SK-N-MC (cell line): ENCODE data around the gene DYNC1H1.

- RRBS, result no CpG with 5 or more reads among the region's 8 CpGs
Observed at GRCh38 chr14:101767317-101768137, 6.0 kb downstream of the PPP2R5C start.

DNA sequence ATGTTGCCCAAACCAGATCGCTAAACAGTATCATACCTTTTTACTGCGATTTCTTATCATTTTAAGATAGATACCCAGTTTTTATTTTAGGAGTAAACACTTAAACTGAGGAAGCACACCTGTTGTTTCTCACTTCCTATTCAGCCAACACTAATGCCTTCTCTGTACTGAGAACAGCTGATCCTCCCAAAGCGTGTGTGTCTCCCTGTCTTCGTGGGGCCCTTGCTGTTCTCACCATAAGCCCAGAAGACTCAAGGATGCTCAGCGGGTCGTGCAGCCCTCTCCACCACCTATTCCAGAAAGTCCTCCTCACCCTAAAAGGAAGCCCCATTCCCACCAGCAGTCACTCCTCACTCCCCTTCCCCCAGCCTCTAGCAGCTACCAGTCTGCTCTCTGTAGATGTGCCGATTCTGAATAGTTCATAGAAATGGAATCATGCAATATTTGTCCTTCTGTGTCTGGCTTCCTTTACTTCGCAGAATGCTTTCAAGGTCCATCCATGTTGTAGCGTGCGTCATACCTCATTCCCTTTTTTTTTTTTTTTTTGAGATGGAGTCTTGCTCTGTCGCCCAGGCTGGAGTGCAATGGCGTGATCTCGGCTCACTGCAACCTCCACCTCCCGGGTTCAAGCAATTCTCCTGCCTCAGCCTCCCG is 15.0 kb downstream of the PPP2R5C start:
- RRBS, result no CpG with 5 or more reads among the region's 15 CpGs

DNA sequence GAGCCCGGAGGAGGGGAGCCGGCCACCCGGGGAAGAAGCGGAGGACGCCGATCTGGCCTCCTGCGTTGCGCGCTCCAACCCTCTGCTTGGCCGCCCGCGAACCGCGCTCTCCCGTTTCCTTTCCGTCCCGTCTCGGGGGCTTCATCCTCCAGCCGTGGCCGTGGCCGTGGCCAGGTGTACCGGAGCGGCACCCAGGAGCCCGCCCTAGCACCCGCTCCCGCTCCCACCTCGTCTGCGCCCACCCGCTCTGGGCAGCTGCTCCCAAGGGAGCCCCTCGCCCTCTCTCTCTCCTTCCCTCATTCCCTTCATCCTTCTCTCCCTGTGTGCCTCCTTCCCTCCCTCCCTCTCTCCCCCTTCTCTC is 20.2 kb downstream of the PPP2R5C start:
- RRBS, result no CpG with 5 or more reads among the region's 30 CpGs

DNA sequence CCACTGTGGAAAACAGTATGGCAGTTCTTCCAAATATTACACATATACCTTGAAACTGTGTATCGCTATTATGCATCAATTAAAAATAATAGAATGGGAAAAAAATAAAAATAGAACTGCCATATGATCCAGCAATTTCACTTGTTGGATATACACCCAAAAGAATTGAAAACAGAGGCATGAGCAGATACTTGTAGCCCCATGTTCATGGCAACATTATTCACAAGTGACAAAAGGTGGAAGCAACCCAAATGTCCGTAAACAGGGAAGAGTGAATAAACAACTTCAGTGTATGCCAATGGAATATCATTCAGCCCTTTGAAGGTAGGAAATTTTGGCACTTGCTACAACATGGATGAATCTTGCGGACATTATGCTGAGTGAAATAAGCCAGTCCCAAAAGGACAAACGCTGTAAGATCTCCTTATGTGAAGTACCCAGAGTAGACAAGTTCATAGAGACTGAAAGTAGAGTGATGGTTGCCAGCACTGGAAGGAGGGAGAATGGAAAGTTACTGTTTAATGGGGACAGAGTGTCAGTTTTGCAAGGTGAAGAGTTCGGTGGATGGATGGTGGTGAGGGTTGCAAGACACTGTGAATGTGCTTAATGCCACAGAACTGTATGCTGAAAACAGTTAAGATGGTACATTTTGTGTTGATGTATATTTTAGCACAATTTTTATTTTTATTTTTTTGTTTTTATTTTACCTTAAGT is 44.1 kb downstream of the PPP2R5C start:
- RRBS, result no CpG with 5 or more reads among the region's 5 CpGs

DNA sequence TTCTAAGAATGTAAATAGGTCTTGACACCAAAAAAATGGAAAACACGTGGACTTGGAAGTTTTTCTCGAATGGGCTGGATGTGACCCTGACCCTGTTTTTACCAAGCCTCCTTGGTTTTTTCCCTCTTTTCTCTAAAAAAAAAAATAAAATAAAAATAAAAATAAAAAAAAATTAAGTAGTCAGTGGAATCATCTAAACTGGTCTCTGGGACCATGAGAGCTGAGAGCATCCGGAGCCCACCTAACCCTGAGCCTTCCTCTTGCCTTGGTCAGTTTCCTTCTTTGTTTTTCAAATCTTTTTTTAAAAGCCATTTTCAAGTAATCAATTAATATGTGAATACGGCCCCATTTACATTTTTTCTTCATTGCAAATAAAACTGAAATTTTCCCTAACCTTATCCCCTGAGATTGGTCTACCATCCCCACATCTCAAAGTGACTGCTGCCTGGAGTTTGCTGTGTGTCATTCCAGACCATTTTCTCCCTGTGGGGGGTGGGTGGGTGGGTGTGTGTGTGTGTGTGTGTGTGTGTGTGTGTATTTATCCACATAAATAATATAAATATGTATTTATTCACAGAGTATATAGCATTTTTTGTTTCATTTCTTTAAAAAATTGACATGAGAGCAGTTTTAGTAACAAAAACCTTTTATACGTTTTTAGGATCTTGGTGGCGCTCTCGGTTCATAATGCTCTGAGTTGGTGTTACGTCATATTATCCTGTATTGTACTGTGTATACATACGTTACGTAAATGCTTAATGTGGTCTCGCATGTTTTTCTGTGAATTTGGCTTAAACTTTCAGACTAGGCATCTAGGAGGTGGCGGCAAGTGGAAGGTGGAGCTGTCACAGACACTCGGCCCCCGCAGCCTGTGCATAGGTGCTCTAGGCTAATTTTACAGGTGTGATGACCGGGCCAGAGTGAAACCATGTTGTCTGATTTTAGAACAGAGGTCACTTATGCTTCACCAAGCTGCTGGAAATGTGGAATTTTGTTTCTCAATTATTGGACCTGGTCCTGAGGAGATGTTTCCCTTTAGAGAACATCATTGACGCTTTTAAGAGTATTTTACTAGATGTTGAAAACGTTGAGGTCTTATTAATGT is 59.8 kb downstream of the PPP2R5C start:
- RRBS, result no CpG with 5 or more reads among the region's 17 CpGs

DNA sequence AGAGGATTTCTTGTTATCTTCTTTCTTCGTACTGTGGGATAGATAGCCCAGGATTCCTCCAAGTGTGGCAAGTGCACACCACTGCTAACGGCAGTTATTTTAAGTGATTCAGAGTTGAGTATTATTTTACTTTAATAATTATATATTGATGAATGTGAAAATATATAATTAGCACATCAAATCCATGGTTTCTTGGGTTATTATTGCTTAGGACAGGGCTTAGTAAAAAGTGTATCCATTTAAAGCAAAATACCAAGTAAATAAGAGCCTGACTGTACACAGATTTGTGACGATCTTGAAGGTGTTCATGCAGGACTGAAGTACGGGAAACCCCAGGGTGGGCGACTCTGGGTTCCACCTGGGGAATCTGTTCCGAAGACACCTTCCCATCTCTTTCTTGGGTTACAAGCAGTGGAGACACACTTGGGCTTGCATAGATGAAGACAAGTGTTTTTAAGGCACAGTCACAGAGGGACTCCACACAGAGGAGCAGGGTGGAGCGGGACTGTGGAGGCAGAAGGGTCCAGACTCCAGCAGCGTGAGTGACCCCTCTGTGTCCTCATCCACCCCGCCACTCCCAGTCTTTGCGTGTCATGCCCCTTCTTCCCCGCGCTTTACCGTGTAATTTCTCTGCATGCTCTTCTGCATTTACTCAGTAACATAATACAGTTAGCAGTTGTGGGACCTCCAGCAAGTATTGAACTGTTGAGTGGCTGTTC is 70.9 kb downstream of the PPP2R5C start:
- RRBS, result no CpG with 5 or more reads among the region's 13 CpGs

DNA sequence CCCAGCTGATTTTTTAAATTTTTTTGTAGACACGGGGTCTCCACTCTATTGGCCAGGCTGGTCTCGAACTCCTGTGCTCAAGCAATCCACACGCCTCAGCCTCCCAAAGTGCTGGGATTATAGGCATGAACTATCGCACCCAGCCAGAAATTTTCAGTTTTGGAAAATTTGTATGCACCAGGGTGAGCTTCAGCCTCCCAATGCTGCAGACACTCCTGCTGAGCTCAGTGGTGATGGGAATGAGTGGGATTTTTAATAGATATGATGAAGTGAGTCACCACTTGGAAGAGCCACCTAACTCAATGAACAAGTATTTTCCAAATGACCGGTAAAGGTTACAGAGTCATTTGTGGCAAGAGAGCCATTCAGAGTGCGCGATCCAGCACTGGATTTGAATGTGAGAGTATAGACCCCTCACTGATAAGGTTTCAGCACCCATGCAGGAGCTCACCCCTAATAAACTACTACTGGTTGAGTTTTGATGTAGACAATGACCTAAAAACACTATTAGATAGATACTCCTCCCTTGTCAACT is 100.6 kb downstream of the PPP2R5C start:
- RRBS, result no CpG with 5 or more reads among the region's 7 CpGs

DNA sequence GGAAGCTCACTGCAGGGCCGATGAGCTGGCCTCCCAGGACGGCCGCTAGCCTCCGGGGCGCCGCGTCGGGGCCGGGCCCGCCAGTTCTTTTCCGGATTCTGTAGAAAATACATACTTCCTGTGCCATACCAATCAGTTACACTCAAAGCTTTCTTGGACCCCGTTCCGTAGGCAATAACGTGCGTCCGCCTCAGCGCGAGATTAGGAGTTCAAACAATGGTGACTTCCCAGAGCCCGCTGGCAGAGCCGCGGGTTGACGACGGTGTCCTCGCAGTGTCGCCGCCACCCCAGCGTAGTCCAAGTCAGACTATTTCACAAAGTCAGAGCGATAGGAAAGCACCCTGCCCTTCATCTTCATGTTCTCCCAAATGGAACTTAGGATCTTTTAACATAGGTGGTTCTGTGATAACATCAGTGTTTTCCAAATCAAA is 39.1 kb upstream of the DYNC1H1 start:
- RRBS, result no CpG with 5 or more reads among the region's 28 CpGs

DNA sequence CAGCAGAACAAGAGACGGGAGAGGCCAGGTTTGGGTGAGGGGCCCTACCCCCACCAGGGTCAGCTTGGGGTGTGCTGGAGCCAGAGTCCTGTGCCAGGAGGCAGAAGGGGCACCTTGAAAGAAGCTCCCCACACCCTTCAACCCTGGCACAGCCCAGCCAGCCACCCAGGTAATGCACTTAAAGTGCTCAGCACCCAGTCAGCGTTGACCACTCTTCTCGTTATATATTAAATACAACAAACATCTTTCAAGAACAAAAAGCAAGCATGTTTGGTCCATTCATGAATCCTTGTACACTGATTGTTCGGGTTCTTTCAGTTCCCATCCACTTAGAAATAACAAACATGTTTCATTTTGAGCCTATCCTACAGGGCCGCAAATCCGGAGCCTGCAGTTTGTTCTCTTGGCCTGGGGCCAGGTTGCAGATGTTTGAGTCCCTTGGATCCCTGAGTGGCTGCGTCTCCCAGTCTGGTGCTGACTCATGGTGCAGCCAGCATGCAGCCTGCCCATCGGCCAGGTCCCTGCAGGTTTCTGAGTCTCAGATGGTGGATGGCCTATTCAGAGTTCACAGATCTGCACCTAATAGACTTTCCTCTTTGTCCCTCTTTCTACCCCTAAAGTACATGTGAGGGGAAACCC is 2.0 kb upstream of the DYNC1H1 start:
- RRBS, result no CpG with 5 or more reads among the region's 8 CpGs

- RRBS, result 5% methylated on average over 50 of the region's 129 CpGs
Observed at GRCh38 chr14:101964052-101965214, at the start of gene DYNC1H1. Gene DYNC1H1 (plus strand): TSS chr14:101964573.

DNA sequence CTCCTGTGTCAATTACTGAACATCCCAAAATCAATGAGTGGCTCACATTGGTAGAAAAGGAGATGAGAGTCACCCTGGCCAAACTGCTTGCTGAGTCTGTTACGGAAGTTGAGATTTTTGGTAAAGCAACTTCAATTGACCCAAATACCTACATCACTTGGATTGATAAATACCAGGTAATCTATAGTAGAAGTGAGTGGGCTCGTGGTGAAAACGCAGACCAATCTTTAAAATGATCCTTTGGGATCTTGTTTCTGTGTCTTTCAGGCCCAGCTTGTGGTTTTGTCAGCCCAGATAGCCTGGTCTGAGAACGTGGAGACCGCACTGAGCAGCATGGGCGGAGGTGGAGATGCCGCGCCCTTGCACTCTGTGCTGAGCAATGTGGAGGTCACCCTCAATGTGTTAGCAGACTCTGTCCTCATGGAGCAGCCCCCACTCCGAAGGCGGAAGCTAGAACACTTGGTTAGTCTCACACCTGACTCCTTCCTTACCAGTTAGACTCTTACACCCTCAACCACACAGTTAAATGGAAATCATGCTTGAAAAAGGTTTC is 40.5 kb downstream of the DYNC1H1 start:
- RRBS, result no CpG with 5 or more reads among the region's 10 CpGs

- RRBS, result no CpG with 5 or more reads among the region's 13 CpGs
Observed at GRCh38 chr14:102063050-102063507, 23.8 kb downstream of the HSP90AA1 start.

- RRBS, result 90% methylated on average over 2 of the region's 27 CpGs
Observed at GRCh38 chr14:102235113-102235852, 69.7 kb downstream of the MOK start.

DNA sequence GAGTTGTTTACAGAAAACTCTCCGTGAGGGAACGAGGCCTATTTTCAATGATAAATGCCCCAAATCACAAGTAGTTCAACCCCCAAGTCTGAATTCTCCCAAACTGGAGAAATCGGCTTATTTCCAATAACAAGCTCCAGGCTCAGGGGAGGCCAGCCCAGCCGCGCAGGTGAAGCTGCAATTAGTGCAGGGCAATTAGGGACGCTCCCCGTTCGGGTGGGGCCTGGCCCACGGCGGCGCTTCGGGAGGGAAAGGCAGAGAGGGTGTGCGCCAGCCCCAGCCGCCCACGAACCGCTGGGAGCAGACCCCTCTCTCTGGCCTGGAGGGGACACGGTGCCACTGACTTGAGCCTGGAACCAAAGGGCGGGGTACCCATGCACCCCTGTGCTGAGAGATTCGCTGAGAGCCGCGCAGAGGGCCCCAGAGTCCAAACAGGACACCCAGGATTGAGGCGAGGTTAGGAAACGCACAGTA is 14.2 kb upstream of the ANKRD9 start:
- RRBS, result no CpG with 5 or more reads among the region's 23 CpGs

DNA sequence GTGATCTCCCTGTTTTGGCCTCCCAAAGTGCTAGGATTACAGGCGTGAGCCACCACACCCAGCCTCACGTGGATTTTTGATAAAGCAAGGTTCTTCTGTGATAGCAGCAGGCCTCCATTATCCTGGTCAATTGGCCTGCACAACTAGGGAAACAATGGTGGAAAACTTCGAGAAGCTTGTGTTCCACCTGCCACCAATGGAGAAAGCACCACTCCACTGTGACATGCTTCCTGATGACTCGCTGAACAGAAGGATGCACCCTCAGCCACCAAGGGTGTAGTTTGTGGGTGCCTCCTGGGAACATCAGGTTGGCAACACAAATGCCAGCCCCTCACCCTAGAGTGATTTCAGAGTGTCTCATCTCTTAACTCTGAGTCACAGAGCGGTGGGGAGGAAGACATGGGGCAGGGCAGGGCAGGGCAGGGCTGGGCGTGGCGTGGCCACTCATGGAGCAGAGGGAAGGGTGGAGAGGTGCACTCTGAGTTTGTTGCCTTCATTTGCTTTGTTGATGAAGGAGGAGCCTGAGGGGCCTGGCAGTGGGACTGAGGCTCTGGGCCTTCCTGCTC is 17.8 kb upstream of the ANKRD9 start:
- RRBS, result no CpG with 5 or more reads among the region's 7 CpGs

DNA sequence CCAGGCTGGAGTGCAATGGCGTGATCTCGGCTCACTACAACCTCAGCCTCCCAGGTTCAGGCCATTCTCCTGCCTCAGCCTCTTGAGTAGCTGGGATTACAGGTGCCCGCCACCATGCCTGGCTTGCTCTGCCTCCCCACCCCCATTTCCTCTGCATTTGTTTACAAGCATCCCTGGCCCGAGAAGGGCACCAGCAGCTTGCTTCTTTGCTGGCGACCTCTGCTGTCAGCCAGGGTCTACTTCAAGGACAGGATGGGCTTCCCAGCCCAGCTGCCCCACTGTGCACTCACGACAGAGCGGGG is 4.1 kb upstream of the TRAF3 start:
- RRBS, result no CpG with 5 or more reads among the region's 7 CpGs

- RRBS, result no CpG with 5 or more reads among the region's 4 CpGs
Observed at GRCh38 chr14:102901675-102902037, 20.8 kb upstream of the AMN start.

DNA sequence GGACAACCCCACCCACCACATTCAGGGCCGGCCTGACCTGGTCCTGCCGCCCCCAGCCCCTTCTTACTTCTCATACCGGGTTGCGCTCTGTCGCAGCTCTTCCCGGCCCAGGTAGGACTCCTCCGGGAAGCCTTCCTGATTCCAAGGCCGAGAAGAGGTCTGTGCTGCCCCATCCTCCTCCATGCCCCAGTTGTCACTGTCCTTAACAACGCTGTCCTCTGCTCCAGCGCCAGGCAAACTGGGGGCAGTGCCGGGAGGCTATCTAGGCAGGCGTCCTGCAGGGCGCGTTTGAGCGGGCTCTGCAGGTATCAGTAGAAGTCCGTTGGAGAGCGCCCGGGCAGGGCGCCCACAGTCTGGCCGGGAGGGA is 714 bp downstream of the AMN start:
- RRBS, result 53% methylated on average over 10 of the region's 20 CpGs

GRCh38 chr14:103052292-103052819 is 5.0 kb downstream of the CDC42BPB start:
- RRBS, result no CpG with 5 or more reads among the region's 10 CpGs

DNA sequence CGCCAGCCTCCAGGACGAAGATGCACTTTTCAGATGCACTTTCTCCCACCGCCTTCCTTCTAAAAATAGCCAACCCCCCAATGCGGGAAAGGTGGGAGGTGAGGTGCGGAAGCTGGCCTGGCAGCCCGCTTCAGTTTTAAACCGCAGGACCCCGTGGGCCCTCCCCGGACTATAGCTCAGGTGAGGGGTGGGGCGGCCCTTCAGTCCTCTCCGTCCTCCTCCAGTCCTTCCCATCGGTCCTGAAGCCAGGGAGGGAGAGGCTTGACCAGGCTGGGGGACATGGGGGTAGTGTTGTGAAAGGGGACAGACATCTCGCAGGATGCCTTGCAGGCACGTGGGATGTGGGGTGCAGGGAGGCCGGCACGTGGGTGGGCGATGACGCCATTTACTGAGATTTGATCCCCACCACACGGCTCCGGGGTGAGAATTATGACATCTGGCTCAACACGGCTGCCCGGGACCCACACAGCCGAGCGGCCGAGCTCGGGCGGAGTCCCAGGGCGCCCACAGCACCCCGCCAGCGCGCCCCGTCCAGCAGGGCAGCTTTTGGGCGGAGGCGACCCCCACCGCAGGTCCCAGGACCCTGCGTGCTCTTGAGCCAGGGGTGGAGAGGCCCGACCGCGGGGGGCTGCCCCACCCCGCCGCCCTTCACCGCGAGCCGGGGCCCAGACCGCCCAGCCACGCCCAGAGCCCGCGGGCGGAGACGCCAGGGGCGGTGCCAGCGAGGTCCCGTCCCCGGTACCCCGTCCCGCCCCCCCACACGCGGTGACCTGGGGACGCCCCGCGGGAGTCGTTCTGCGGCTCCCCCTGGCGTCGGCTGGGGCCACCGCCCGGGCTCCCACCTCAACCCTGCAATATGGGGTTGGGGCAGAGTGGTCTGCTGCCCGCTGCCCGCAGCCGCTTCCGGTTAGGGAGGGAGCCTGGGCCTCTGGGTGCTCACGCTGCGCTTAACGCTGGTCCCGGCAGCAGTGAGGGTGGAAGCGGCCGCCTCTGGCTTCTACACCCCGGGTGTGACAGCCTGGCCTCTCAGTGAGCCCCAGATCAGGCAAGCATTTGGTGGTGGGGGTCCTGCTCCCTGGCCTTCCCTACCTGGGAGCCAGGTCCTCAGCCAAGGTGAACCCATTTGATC is 3.2 kb upstream of the EXOC3L4 start:
- RRBS, result 28% methylated on average over 36 of the region's 78 CpGs